Endometrial microvascular endothelial cells (primary cell): ENCODE measurements around a stretch of chr5.

DNA sequence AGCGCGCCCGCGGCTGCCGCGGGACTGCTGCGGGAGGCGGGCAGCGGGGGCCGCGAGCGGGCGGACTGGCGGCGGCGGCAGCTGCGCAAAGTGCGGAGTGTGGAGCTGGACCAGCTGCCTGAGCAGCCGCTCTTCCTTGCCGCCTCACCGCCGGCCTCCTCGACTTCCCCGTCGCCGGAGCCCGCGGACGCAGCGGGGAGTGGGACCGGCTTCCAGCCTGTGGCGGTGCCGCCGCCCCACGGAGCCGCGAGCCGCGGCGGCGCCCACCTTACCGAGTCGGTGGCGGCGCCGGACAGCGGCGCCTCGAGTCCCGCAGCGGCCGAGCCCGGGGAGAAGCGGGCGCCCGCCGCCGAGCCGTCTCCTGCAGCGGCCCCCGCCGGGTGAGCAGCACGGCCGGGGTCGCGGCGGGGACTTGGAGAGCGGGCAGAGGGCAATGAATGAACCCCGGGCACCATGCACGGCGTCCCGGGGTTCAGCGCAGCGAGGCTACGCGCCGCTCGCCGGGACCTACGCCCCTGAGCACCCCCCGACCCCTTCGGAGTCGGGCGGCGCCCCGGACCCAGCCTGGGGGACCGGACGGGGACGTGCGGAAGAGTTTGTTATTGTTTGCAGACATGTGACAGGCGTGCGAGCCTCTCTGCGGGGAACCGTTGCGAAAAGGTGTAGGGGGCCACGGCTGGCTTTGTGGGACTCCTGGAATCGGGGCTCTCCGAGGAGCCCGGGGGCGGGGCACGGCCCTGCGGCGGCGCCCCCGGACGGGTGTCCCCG is 511 bp downstream of the MAP3K1 start:
- RAMPAGE, long total RNA: no peak

DNA sequence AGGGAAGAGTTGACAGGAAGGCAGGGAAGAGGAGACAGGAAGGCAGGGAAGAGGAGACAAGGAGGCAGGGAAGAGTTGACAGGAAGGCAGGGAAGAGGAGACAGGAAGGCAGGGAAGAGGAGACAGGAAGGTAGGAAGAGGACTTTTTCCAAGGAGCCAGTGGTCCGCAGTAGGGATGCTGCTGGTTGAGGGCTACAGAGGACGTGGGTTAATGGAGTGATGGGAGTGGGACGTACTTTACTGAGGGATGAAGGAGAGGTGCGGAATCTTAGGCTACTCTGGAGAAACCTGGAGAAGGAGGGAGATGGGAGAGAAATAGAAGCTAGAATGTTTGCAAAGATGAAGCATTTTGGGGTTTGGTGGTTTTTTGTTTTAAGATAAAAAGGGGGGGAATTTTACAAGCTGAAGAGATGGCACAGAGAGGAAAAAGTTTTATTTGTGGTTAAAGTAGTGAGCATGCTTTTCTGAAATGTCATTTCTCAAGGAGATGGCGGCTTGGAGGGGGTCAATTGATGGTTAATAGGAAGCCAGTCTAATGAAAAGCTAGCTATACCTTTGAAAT is 20.1 kb downstream of the MAP3K1 start:
- RAMPAGE, long total RNA: no peak

DNA sequence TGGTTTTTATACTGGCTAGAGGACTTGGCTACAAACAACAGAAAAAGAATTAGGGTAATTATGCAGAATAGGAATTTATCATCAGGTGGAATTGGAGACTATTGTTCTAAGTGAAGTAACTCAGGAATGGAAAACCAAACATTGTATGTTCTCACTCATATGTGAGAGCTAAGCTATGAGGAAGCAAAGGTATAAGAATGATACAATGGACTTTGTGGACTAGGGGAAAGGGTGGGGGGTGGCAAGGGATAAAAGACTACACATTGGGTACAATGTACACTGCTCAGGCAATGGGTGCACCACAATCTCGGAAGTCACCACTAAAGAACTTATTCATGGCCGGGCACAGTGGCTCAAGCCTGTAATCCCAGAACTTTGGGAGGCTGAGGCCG is 51.6 kb upstream of the MIER3 start:
- RAMPAGE, long total RNA: no peak

GRCh38 chr5:57175534-57176187 is 1.8 kb downstream of the GPBP1 start:
- RAMPAGE, long total RNA: no peak

- RAMPAGE, long total RNA: no peak
These were observed 9.2 kb downstream of the PLK2 start for GRCh38 chr5:58450704-58451057.

DNA sequence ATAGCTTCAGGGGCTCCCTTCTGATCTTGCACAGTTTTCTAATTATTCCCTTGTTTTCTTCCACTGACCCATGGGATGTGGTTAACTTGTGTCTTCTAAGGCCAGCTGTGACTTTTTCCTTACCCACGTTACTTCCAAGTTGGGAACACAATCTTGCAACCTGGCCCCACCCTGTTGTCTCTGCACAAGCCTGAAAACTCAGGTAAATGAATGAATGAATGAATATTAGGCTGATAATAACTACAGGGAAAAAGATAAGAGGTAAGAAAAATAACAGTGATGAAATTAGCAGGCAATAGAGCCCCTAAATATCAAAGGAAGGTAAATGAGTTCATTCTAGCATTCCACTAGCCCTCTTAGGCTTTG is 559.0 kb downstream of the RAB3C start:
- RAMPAGE, long total RNA: no peak

DNA sequence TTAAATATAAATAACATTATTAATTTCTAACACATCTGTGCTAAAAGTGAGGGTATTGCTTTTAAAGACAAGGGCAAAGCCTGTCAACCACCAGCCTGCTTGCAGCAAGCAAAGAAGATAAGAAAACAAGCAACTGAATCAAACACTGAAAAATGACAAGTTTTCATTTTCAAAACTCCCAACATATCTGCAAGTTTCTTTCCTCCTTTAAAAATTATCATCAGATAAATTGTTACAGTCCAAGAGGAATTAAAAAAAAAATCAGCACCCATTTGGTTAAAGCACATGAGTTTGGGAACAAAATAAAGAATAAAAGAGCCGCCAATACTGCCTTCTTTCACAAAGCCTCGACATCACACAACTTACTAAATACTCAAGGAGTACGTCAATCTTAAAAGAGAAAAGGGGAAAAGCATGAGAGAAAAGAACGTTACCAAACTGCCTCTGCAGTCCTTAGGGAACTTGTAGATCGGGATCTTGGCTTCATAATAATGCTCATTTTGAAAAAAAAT is 618.6 kb downstream of the PDE4D start:
- RAMPAGE, long total RNA: no peak

- RAMPAGE, long total RNA: no peak
These were observed 458.0 kb downstream of the PDE4D start for GRCh38 chr5:59435288-59436088.

GRCh38 chr5:59667680-59668457 is 225.7 kb downstream of the PDE4D start:
- RAMPAGE, long total RNA: no peak

GRCh38 chr5:59965129-59965866 is 71.8 kb upstream of the PDE4D start:
- RAMPAGE, long total RNA: no peak

DNA sequence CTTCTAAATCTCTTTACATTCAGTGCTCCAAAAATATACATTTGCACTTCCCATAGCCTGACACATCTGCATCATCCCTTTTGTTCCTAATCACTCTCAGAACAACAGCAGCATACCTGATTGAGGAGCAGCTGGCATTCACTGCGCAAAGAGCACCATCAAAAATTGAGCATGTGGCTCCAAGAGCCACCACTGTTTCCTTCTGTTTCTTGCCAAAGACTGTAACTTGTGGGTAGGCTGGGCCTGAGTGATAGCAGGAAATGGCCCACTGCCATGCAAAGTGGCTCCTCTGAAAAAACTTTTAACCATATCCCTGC is 355.2 kb upstream of the PDE4D start:
- RAMPAGE, long total RNA: no peak

DNA sequence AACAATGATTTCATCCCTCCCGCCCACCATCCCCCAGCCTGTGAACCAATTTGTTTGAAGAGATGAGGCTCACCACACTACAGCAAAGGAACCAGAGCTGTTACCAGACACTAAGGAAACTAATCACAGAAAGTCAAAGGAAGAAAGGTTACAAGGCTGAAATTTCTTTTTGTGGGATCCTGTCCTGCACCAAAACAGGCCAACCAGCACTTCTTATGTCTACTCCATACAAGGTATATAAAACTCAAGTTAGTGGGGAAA is 158.4 kb downstream of the DEPDC1B start:
- RAMPAGE, long total RNA: no peak

- RAMPAGE, long total RNA: no peak
These were observed 91.7 kb downstream of the SMIM15 start for GRCh38 chr5:61070450-61071010.

- RAMPAGE, long total RNA: no peak
These were observed 8.1 kb downstream of the ZSWIM6 start for GRCh38 chr5:61340082-61340565.

GRCh38 chr5:61425143-61425711 is 93.2 kb downstream of the ZSWIM6 start:
- RAMPAGE, long total RNA: no peak

DNA sequence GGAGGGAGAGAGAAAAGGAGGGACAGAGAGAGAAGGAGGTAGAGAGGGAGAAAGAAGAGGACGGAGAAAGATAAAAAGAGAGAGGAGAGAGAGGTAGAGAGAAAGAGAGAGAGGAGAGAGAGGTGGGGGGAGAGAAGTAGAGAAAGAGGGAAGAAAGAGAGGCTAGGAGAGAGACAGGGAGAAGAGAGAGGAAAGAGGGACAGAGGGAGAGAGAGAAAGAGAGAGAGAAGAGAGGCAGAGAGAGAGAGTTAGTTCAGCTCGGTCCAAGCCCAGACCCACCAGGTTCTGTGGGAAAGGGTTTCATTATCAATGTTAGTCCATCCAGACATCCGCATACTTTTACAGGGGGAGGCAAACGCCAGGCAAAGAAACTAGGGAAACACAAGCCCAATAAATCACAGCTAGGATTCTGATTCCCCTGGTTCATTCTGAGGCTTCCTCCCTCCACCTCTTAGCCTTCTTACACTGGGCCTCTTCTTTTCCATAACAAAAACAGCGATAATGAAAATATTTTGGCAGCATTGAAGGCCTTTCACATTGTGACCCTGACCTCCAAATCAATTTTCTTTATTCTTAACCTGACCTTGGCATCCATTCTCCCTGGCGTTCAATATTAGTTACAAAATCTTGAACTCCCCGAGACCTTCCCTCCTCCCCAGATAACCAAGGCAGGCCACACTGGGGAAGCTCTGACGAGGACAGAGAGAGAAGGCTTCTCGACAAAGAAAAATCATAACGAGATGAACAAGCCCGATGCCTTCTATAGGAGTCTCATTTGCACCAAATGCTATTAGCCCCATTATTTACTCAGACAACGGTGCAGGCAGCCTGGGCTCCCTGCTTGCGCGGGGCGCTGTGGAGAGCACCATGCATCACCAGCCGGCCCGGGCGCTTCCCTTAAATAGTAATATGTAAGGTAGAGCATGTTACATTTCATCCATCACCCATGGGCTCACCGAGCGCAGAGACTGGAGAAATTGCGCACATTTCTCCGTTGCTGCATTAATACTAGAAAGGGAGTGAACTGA is 399.8 kb downstream of the ZSWIM6 start:
- RAMPAGE, long total RNA: no peak

DNA sequence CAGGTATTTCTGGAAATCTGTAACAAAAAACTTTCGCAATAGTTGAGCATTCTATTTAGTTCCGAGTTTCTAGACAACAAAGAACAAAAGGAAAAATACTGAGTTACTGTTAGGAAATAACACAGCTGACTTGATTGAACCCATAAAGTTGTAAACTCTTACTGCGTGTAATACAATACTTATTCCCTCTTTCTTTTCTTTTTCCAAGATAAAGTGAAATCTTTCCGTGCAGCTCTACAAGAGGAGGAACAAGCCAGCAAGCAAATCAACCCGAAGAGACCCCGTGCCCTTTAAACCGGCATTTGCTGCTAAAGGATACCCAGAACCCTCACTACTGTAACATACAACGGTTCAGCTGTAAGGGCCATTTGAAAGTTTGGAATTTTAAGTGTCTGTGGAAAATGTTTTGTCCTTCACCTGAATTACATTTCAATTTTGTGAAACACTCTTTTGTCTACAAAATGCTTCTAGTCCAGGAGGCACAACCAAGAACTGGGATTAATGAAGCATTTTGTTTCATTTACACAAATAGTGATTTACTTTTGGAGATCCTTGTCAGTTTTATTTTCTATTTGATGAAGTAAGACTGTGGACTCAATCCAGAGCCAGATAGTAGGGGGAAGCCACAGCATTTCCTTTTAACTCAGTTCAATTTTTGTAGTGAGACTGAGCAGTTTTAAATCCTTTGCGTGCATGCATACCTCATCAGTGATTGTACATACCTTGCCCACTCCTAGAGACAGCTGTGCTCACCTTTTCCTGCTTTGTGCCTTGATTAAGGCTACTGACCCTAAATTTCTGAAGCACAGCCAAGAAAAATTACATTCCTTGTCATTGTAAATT is 18.2 kb downstream of the DIMT1 start:
- RAMPAGE, long total RNA: no peak

DNA sequence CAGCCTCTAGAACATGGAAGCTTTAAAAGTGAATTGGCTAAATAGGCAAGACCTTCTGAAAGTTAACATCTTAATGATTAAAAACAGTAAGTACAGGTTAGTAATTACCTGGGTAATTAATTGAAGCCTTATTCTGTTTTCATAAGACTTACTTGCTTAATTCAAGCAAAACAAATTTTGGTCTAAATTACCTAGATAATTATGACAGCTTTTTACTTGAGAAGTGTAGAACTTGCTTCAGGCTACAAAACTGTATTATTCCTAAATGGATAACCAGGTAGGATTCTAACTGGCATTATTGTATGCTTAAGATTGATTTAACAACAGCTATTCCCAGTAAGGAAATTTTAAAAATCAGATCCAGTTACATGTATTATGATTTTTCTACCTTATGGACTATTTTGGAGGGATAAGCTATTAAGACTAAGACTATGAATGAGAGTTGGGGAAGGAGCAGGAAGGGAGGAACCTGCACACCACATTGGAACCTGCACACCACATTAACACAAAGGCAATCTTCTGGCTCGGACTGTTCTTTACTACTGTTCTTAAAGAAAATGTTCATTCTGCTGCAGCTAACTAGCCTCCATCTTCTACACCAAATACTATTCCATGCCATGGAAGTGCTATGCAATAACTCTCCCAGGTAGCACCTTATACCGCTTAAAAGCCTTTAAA is 13.4 kb downstream of the DIMT1 start:
- RAMPAGE, long total RNA: no peak

GRCh38 chr5:64213976-64214627 is 48.5 kb downstream of the RNF180 start:
- RAMPAGE, long total RNA: no peak

DNA sequence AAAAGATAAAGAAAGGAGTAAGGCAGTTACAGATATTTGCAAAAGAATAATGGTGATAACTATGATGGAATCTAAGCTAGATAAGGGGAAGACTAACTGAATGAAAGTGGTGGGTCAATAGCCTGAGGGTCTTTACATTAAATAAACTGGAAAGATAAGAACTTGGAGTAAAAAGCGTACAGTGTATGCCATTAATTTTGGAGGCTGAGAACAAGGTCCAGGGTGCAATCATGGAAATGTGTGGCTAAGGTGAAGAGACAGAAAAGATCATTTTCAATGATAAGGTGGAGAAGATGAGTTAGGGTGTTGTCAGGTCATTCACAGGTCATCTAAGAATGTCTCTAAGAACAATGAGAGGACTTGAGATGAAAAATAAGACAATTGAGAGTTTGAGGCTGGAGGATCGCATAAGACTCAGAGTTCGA is 37.6 kb downstream of the SREK1IP1 start:
- RAMPAGE, long total RNA: no peak